H4 (cell line): ENCODE measurements around a stretch of chr2.

- RAMPAGE, long total RNA, result no peak
These were observed 1.2 kb upstream of the TRABD2A start for GRCh38 chr2:84882111-84882445.

DNA sequence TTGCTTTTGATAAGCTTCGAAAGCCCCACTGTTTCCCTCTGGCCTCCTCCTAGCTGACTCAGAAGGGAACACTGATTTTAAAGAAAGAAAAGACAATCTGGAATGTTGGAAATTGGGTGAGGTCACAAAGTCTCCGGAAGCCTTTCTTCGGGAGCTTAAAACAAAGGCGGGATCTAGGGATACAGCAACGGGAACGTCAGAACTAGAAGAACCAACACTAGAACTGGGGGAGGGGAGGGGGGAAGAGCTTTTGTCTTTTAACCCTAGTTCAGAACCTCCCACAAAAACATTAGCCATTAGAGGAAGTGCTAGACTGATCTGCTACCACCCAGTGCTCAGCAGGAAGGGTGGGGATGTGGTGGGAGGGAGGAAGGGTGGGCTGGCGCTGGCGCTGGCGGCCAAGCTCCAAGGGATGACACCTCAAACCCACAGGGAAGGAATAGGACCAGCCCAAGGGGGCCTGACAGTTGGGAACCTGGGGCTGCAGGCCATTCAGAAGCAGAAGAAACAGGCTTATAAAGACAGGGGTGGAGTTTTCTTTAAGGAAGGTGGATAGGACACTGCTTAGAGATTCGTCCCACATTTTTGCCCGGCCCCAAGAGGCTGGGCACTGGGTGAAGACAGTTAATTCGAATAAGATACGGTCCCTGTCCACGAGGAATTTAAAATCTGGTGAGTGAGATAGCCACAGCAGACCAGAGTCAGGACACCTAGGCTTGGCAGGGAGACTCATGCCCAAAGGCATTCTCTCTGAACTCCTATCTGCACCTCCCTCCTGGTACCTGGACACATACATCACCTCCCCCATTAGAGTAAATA lies 1.7 kb downstream of the TMSB10 start:
- RAMPAGE, long total RNA, result no peak

DNA sequence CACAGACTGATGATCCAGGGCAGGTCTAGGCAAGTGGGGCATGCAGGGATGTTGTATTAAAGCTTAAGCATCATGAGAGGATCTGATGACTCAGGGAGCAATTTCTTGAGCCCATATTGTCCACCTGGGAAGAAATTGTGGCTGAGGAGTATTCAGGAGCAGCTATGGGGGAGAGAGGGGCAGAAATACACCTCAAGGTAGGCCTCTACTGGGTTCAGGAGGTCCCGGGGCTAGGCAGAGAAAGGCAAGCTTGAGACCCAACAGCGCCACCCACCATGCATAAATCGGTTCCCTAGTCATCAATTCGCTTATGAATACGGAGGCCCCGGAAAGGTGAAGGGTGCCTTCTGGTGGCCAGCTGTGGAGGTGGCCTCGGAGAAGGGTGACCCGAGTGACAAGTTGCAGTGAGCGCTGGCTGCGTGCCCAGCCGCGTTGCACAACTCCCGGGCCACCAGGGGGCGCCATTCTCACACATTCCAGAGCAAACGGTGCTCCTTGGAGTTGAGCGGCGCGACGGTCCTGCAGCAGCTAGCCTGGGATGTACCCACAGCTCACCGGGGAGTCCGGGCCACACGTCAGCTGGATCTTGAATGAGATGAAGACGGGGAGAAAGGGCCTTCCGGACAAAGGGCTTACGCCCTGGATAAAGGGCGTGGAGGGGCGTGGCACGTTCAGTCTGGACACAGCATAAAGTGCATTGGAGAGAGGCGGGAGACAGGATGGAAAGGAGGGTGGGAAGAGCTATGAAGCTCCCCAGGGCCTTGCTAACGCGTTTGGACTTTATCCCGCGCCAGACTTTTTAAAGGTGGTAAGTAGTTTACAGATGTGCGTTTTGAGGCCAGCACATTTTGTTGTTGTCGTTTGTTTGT lies 20.3 kb downstream of the TMSB10 start:
- RAMPAGE, long total RNA, result no peak

- RAMPAGE, long total RNA, result no peak
These were observed 16.1 kb downstream of the KCMF1 start for GRCh38 chr2:84986650-84987833.

GRCh38 chr2:85134668-85135780 lies 1.8 kb downstream of the TCF7L1 start:
- RAMPAGE, long total RNA, result no peak

DNA sequence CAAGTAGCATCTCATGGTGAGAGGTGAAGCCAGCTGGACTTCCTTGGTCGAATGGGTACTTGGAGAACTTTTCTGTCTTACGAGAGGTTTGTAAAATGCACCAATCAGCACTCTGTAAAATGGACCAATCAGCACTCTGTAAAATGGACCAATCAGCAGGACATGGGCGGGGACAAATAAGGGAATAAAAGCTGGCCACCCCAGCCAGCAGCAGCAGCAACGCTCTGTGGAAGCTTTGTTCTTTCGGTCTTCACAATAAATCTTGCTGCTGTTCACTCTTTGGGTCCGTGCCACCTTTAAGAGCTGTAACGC lies 21.9 kb downstream of the TCF7L1 start:
- RAMPAGE, long total RNA, result no peak

GRCh38 chr2:85163375-85163879 lies 30.2 kb downstream of the TCF7L1 start:
- RAMPAGE, long total RNA, result no peak

DNA sequence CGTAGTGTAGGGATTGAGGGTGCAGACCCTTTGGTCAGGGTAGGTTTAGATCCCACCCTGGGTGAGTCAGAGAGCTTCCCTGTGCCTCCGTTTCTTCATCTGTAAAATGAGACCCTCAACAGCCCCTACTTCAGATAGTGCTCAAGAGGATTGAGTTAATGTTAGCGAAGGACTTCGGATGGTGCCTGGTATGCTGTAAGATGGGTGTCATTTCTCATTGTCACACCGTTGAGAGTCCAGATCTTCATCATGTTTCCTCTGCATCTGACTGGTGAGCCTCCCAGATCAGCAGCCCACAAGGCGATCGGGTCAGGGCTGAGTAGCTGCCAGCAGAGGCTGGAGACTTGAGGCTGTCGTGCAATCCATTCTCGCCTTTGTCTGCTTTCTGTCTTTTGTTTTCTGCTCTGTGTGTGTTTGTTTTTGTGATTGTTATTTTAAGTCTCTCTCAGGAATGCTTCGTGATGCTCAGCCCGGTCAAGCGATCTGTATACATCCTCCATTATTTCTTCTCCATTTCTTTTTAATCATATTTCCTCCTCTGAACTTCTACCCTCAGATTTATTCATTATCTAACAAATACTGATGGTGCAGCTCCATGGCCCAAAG lies 95.9 kb downstream of the TGOLN2 start:
- RAMPAGE, long total RNA, result no peak

DNA sequence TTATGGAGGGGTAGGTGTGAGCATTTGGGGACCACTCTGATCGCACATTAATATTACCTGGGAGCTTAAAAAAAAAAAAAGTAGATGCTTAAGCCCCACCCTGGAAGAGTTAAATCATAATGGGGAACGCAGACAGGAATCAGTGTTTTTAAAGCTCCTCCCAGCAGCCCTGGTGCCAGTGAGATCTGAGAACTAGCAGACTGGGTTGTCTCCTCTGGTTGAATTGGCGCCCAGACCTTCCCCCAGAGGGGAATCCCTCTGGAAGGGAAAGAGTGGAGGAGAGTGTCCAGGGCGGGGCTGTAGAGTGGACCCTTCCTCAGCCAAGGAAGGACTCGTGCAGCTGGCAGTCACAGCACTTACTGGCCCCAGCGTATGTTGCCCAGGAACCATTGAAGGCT lies 62.6 kb downstream of the TGOLN2 start:
- RAMPAGE, long total RNA, result no peak

DNA sequence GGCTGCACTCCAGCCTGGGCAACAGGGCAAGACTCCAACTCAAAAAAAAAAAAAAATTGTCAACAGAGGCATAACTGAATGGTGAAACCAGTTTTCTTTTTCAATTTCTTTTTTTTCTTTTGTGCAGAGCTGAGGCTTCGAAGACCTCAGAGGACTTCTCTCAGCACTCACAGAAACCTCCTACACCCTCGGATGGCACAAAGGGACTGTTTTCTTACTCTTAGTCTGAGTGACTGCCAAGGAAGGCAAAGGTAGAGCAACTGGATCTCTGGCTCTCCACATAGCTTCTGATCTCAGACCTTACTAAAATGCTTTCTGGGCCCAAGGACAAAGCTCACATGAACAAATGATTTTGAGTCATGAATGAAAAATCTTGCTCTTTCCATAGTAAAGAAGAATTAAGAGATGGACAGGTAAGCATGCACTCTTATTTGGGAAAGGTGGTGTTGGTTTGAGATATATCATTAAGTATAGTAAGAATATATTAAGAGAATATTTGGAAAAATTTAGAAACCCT lies 2.3 kb downstream of the ELMOD3 start:
- RAMPAGE, long total RNA, result no peak

- RAMPAGE, long total RNA, result no peak
These were observed 15.0 kb downstream of the ELMOD3 start for GRCh38 chr2:85369459-85370012.

GRCh38 chr2:85412588-85413460 lies 2.7 kb upstream of the CAPG start:
- RAMPAGE, long total RNA, result no peak

- RAMPAGE, long total RNA, result no peak
These were observed 3.7 kb upstream of the SH2D6 start for GRCh38 chr2:85414735-85415196.

- RAMPAGE, long total RNA, result no peak
These were observed 49.9 kb downstream of the SH2D6 start for GRCh38 chr2:85468243-85469078.

GRCh38 chr2:85516521-85516900 lies 22.5 kb upstream of the MAT2A start:
- RAMPAGE, long total RNA, result no peak

- RAMPAGE, long total RNA, result no peak
These were observed 1.4 kb downstream of the MAT2A start for GRCh38 chr2:85540212-85540869.

DNA sequence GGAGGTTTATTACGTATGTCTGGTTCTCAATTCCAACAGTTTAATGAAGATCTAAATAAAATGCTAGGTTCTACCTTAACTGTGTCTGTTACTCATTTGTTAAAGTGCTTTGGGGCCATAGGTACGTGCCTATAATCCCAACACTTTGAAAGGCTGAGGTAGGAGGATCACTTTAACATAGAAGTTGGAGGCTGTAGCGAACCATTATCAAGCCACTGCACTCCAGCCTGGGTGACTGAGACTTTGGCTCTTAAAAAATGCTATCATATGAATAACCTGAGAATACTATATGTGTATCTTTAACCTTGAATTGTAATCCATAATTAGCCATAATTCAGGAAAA lies 6.2 kb downstream of the MAT2A start:
- RAMPAGE, long total RNA, result no peak

DNA sequence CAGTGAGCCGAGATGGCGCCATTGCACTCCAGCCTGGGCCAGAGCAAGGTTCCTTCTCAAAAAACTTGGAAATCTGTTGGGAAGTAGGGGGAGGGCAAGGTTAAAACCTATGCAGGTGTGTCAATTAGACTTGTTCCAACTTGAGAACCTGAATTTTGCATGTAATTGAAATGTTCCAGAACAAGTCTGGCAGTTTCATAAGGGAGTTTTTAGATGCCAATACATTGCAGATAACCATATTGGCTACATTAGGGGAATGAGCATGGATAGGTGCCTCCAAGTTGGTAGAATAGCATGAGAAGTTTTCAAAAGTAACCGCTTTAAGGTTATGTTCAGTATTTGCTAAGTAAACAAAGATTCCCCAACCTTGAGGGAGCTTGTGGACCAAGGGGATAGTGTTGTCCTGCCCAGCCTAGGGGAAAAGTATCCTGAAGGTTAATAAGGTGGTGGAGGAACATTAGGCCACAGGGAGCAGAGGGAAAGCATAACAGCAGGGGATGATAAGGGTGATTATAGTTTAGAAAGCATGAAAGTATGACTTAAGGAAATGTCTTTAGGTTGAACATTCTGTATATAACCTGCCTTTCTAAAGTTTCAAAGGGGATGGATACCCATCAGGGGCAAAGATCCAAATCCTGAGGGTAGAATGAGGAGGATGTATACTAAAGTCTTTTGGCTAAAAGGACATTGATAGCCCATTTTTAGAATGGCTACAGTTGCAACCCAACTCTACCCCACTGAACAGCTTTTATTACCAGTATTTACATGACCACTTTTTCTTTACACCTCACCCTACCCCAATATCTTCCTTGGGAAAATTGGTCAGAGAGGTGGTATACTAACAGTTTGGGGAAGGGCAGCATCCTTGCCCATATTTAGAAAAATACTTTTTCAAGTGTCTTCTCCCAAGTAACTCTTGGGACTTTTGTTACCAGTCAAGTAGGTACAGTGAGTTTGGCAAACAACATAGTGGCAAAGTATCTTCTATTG lies 8.0 kb downstream of the MAT2A start:
- RAMPAGE, long total RNA, result no peak

GRCh38 chr2:85547634-85548658 lies 9.0 kb downstream of the MAT2A start:
- RAMPAGE, long total RNA, result no peak

GRCh38 chr2:85705513-85706091 lies 11.4 kb downstream of the GNLY start:
- RAMPAGE, long total RNA, result no peak